ENCODE measurements around a stretch of chr2.

- PRO-cap, result no peak
Observed at GRCh38 chr2:43343983-43344438, 117.6 kb upstream of the ZFP36L2 start.

- PRO-cap, result no peak
Observed at GRCh38 chr2:43455023-43456250, 140.4 kb downstream of the THADA start.

DNA sequence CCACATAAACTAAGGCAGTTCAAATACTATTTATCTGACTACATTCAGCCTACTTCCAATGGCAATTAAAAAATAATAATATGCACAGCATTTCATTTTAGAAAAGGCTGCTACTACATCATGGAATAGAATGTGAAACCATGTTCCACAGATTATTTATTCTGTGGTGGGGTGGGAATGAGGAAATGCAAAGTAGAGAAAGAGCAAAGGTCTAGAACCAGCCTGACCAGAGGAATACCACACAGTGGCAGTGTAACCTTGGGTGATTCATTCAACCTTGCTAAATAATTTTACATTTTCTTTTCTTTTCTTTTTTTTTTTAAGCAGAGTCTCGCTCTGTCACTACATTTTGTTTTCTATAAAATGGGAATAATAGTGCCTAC lies 139.6 kb downstream of the THADA start:
- PRO-cap, result no peak

DNA sequence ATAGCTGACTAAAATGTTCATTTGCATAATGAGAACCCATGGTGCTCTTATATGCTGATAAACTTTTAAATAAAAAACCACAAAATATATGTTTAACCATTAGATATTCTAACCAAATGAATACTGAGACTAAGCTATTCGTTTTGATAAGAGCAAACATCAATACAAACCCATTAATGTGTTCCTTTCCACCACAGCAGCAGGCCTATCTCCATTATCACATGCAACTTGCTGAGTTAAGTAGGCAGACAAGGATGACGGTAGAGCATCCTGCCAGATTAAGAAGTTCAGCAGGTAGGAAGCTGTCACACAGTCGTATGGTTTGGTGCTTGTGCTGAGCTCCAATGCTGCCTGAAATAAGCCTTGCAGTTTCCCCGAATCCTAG lies 39.7 kb downstream of the THADA start:
- PRO-cap, result no peak

DNA sequence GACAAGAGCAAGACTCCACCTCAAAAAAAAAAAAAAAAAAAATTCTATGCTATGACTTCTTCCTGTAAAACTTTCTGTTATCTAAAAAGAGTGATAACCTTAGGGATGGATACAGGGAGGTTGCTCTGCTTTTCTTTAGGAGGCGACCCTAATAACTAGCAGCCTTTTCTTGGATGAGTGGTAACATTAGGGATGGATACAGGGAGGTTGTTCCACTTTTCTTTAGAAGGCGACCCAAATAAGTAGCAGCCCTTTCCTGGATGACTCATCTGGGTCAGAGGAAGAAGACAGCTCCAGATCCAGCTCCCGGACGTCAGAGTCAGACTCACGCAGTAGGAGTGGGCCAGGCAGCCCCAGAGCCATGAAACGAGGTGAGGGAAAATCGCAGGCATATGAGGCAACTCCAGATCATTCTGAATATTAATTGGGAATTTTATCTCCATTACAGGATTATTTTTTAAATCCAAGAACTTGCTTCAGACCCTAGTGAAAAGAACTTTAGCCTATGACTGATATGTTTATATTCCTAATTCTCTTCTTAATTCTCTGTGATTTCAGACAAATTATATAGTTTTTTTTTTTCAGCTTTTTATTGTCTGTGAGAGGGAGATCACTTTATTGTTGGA lies 31.1 kb upstream of the C1GALT1C1L start:
- PRO-cap, result no peak

DNA sequence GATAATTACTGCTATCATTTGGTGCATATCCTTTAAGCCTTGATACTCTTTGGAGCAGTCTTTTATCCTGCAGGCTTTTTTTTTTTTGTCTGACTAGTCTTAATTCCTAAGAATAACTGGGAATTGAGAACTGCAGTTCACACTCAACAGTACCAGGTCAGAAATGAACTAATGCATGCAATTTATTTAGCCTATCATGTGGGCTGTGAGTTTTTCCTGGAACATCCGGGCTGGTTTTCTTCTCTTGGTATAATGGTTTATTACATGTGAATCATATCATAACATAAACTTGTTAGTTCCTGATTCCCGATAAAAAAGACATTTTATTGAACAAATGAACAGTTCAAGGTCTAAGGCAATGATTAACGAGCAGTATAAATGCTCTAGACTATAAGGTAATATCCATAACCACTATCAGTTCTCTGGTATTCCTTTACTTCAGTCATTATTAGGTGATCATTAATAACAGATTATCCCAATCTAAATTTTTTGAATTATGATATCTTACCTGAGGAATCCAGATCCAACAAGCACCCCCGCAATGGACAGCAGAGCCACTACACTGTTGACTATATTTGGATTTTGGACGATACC lies 19.1 kb downstream of the ABCG5 start:
- PRO-cap, result no peak

DNA sequence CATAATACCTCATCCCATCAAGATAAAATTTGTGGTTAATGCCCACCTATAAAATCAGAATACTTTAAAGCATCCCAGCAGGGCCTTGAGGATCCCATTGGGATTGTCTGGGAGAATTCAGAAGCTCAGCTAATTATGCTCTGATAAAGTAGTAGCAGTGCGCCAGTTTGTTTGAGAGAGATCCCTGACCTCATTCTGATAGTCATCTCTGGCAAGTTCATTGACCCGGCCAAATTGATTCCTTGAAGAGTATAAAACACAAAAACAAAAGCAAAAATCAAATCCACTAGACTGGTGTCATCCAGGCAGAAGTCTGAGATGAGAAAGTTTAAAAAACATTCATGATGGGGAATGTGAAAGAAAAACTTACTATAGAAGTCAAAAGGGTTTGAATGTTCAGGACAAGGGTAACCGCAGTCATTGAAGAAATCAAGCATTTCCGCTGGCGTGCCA lies 14.1 kb downstream of the ABCG5 start:
- PRO-cap, result no peak

DNA sequence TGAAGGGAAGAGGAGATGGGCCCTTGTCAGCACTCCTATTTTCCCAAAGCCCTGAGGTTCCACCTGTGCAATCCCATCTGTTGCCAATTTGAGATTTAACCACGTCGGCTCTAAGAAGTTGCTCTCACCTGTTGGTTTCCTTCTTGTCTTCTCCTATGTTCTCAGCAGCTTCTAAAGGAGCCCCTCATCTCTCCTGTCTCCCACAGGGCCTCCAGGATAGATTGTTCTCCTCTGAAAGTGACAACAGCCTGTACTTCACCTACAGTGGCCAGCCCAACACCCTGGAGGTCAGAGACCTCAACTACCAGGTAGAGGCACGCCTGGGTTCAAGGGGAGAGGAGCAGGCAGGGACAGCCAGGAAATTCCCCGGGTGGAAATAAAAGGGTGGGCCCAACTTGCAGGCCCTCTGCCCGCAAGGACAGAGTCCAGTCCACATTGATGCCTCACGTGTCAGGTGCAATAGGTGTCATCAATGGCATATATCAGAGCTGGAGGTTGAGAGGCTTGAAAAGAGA lies 5.6 kb downstream of the ABCG8 start:
- PRO-cap, result no peak

DNA sequence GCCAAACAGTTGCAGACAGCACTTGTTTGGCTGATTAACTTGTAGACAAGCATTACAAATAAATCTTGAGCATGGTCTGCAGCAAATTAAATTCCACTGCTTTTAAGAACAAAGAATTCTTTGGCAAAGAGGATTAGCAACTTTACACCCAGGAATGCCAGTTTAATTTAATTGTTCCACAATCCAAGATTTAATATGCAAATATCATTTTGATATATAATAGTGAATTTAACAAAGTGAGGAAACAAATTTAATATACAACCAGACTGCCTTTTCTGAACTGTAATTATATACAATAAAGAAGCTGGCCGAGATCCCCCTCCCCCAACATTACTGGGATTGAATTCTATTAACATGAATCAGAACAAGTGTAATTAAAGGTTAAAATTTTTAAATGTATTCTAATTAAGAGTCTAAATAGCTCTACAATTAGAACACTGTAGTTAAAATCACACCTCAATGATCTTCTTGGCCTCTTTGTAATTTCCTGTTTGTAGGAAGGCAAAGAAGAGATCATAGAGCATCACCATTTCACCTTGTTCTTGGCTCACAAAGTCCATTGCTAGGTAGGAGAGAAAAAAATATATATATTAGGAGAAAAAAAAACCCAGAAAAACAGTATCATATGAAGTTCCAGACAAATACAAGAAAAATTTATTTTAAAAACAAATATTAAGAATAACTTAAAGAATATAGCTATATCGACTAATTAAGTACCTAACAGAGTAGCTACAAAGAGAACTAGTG lies 61.9 kb downstream of the LRPPRC start:
- PRO-cap, result no peak

DNA sequence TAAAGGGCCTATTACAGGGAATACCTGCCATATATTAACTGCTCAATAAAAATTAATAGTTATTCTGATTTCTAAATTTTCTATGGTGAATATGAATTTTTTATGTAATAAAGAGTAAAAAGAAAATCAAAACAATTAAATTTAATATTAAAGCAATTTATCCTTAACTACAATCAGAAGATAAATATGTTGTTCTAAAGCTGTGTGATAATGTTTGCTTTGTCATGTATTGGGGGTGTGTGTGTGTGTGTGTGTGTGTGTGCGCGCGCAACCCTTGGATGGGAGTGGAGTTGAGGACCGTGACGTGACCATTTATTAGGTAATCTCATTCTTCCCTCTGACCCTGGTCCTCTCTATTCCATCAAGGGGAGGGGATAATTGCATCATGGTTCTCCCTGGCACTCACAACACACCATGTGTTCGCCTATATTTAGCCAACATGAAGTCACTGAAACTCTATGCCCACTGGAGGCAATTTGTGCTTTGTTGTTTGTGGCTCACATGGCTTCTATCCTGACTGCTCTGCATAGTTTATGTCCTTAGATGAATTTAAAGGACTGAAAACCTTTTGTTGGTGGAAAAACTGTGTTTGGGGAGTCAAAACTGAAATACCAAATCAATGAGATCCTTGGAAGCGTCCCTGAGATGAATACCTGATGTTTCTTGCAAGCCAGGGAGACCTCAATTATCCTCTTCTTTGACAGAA lies 79.7 kb upstream of the LRPPRC start:
- PRO-cap, result no peak

GRCh38 chr2:44169341-44169977 lies 784 bp downstream of the PPM1B start:
- PRO-cap, result bidirectional peak, plus-strand start at chr2:44169580, minus-strand start at chr2:44169526

GRCh38 chr2:44244115-44244744 lies 31.1 kb upstream of the SLC3A1 start:
- PRO-cap, result no peak

DNA sequence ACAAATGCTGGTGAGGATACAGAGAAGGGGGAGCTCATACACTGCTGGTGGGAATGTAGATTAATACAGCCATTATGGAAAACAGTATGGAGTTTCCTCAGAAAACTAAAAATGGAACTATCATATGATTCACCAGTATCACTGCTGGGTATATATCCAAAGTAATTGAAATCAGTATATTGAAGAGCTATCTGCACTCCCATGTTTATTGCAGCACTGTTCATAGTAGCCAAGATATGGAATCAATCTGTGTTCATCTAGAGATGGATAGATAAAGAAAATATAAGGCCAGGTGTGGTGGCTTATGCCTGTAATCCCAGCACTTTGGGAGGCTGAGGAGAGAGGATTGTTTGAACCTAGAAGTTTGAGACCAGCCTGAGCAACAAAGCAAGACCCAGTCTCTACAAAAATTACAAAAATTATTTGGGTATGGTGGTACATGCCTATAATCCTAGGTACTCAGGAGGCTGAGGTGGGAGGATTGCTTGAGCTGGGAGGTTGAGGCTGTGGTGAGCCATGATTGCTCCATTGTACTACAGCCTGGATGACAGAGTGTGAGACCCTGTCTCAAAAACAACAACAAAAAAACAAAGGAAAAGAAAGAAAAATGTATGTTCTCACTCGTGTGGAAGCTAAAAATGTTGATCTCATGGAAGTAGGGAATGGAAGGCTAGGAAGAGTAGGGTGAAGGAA lies 106.8 kb downstream of the CAMKMT start:
- PRO-cap, result no peak

DNA sequence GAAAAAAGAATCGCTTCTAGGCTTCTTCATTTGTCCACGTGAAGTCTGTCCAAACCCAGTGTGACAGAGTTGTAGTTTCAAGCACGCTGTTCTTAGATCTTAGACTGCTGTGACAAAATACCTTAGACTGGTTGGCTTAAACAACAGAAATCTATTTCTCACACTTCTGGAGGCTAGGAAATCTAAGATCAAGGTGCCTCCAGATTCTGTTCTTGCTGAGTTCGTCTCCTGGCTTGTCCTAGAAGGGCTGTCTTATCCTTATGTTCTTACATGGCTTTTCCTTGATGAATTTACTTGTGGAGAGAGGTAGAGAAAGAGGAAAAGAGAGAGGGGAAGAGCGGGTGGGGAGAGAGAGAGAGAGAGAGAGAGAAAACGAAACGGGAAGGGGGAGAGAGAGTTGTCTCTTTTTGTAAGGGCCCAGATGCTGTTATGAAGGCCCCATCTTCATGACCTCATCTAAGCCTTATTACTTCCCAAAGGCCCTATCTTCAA lies 141.9 kb downstream of the CAMKMT start:
- PRO-cap, result no peak

DNA sequence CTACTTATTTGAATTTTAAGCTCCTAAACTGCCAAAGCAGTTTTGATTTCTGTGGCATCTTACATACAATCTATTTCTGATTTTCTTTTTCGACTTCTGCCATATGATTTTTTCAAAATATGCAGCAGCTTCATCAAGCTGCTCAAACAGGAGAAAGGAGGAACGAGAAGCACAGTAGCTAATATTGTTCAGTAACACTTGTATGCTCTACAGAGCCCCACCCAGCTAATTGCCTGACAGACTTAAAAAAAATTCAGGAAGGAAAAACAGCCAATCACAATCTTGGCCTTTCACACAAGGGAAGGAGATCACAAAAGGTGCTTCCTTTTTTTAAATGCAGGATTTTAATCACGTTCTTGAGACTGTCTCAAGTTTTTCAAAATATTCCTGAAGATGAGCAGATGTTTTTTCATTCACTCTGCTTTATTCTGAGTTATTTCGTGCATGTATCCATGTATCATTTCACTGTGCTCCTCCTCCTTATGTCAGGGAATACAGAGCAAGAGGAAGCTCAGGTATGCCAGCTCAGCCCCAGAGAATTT lies 233.2 kb upstream of the SIX3 start:
- PRO-cap, result no peak

GRCh38 chr2:44944287-44944643 lies 2.8 kb downstream of the SIX3 start:
- PRO-cap, result no peak

DNA sequence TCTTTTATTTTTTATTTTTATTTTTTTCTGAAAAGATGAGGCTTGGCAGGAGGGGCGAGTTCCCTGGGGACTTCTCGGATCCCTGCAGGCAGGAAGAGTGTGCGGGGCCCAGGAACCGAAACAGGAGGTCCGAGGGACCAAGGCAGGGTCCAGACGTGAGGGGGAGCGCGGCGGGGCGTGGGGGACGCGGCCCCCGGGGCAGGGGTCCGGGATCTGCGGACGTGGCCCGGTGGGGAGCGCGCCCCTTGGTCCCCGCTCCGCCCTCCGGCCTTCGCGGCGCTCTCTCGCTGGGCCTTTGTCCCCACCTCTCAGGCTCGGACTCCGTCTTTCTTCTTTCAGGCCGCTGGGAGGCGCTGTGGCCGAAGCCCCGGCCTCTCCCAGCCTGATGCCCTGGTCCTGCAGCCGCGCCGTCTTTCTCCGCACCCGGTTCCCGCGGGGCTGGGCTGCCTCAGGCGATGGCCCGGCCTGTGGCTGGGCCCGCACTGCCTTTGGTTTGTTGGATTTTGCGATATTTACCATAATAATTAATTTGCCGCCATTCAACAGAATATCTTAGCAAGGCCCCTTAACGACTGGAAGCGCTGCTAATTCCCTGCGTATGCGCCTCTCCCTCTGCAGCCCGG lies 10.6 kb downstream of the SIX3 start:
- PRO-cap, result bidirectional peak, plus-strand start at position 426 of the sequence, minus-strand start at position 297 of the sequence

GRCh38 chr2:45224141-45224923 lies 215.1 kb upstream of the SIX2 start:
- PRO-cap, result no peak

DNA sequence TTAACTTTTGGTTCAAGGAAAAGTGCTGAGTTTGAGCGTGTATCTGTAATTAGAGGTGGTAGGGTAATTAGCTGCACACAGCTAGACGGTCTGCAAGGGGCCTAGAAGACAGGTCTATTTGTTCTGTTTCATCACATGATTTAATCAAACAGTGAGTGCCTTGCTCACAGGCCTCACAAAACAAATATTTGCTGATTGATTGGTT lies 264.2 kb upstream of the SIX2 start:
- PRO-cap, result no peak

DNA sequence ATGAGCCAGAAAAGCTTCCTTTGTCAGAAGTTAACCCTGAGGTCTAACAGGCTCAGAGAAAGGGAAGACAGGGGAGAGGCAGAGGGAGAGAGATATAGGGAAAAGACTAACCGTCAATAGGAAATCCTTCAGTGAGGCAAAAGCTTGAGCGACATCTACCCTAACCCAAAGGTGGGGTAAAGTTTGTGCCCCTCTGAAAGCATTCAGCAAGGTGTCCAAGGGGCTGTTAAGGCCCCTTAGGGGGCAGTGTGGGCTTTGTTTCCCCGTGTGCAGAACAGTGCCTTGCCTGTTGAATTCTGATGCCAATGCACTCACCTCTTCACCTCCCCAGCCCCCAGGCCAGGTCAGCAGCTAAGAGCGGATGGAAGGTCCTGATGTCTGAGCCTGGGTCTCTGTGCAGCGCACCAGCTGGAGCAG lies 12.0 kb upstream of the PRKCE start:
- PRO-cap, result no peak

Data from neuron (in vitro differentiated cells).